Esophagus squamous epithelium (tissue), 4 donors: ENCODE results near the gene FSD1.

DNA sequence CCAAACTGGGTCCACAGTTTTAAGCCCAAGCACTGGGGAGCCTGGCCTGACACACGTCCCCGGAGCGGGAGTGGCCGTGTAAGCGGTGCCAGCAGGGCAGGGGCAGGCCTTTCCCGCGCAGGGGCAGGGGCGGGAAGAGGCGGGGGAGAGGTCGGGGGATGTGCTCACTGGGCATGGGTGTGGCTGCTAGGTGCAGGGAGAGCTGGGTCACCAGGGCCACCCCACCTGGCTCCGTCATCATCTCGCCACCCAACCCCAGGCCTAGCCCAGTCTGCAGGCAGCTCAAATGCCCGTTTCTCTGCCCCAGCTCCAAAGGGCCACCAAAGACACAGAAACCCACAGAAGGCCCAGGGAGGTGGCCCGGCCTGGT lies 27.9 kb downstream of the MAP2K2 start:
- PRO-cap = no peak
- RAMPAGE, long total RNA, 4 experiments = no peak in any of the 4 experiments

DNA sequence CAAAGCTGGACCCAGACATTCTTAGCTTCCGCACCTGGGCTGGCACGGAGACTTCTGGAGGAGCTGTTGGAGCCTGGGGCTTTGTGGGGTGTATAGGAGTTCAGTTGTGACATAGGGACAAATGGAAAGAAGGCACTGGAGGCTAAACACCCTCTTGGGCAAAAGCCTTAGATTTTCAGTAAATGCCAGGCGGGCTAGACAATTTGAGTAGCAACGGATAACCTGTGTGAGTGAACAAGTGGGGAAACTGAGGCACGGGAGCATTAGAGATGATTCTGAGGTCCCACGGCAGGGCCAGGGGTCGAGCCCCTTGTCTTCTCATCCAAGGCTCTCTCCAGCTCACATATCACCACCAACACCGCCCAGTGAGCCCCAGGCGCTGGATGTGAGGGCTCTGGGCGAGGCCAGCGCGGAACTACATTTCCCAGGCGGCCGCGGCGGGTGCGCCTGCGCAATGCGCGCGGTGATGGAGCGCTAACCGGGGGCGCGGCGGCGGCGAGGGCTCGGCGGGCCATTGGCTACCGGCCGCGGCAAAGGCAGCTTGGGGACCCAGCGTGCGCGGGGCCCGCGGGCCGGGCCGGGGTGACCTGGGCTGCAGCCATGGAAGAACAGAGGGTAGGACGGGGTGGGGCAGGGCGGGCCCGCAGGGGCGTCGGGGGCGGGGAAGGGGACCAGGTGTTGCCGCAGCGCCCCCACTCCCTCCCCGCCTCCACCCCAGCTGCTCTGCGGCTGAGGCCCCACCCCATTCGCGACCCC lies at the start of gene FSD1:
Gene FSD1 (plus strand): TSS at position 452 of the 756 bp plus-strand sequence.
- PRO-cap = unidirectional peak, minus-strand start at position 354 of the sequence
- RAMPAGE, long total RNA, 4 experiments = no peak in any of the 4 experiments

DNA sequence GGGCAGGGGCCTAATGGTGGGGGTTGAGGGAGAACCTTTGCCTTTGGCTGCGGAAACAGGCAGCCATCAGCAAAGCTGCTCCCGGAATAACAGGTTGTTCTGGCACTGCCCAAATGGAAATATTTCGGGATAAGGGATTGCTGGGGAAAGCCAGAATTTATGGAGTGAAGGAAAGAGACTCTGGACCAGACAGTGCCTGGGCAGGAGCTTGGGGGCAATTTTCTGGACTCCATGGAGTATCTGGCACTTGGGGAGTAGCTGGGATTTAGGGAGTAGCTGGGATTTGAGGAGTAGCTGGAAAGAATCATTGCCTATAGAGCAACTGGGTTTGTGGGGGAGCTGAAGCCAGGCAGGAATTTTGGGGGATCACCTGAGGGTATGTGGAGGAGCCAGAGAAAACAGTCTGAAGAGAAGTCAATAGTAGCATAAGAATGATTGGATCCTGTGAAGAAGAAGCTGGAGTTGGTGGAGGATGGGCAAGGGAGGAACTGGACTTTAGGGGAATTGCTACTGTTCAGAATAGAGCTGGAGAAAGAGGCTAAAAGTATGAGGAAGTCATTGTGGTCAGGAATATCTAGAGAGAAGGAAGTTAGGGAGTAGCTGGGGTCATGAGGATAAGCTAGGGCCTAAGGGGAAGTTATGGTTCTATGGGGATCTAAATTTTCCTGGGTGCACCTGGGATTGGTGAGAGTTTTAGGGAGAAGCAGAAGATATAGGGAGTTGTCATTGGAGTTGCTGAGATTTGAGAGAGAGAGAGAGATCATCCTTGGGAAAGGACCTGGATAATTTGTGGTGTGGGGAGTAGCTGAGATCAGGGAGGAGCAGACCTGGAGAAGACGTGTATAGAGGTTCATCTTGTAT lies 14.8 kb downstream of the FSD1 start:
- PRO-cap = no peak
- RAMPAGE, long total RNA, 4 experiments = no peak in any of the 4 experiments

DNA sequence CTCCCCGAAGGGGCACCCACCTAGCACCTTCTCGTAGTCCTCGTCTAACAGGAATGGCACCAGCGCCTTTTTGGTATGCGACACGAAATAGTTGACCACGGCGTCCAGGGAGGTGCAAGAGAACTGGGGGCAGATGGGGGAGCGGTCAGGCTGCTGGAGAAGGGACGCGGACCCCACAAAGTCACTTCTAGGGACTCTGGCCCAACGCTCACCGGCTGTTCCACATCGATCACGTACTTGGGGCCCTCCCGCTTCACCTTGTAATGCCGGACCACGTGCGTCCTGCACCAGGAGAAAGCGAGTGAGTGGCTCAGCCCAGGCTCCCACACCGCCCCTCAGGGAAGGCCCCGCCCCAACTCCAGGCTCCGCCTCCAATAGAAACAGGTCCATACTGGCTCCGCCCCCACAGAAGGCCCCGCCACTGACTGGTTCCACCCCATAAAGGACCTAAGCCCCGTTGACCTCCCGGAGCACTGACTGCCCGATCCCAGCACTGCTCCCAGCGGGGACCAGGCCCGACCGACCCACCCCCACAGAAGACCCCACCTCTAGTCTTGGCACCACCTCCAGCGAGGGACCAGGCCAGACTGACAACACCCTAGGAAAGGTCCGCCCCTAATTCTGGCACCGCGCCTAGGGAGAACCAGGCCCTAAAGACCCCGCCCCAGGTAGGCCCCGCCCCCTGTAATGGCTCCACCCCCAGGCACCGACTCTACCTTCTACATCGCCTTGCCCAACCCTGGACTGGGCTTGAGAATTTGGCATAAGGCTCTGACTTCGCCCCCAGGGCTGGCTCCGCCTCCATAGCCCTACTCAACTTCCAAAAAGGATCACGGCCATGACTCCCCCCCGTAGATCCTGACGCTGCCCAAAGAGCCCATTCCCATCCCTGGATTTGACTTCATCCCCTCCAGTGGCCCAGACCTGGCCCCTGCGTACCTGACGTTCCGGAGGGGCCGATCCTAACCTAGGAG lies 11.2 kb downstream of the STAP2 start:
- PRO-cap = no peak
- RAMPAGE, long total RNA, 4 experiments = no peak in any of the 4 experiments

- PRO-cap = unidirectional peak, plus-strand start at chr19:4369153; bidirectional peak, plus-strand start at chr19:4369466, minus-strand start at chr19:4369337
- RAMPAGE, long total RNA, 4 experiments = no peak in any of the 4 experiments
Measured at GRCh38 chr19:4368969-4369864, 25.9 kb downstream of the MPND start.

DNA sequence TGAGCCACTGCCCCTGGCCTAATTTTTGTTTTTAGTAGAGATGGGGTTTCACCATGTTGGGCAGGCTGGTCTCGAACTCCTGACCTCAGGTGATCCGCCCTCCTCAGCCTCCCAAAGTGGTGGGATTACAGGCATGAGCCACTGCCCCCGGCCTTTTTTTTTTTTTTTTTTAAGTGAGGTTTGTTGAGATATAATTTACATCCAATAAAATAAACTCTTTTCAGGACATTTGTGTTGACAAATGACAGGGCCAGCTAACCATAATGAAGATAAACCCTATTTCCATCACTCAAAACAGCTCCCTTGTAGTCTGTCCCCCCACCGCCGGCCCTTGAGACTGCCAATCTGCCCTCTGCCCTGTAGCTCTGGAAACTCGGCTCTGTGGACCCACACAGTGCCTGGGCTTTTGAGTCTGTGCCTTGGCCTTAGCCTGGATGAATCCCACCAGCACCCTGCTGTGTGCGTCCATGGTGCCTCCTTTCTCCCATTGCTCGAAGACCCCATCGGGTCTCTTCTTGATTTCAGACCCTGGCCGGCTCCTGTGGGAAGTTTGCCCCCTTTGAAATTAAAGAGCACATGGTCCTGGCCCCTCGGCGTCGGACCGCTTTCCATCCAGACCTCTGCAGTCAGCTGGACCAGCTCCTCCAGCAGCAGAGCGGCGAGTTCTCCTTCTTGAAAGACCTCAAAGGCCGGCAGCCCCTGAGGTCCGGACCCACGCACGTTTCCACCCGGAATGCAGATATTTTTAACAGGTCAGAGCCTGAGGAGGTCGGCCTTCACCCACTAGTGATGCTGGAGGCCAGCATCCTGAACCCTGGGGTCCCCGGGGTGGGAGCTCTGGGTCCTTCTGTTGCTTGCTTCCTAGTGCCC lies 25.9 kb downstream of the CHAF1A start:
- PRO-cap = no peak
- RAMPAGE, long total RNA, 4 experiments = no peak in any of the 4 experiments

GRCh38 chr19:4556836-4557084 lies 2.7 kb downstream of the SEMA6B start:
- PRO-cap = no peak
- RAMPAGE, long total RNA, 4 experiments = no peak in any of the 4 experiments

DNA sequence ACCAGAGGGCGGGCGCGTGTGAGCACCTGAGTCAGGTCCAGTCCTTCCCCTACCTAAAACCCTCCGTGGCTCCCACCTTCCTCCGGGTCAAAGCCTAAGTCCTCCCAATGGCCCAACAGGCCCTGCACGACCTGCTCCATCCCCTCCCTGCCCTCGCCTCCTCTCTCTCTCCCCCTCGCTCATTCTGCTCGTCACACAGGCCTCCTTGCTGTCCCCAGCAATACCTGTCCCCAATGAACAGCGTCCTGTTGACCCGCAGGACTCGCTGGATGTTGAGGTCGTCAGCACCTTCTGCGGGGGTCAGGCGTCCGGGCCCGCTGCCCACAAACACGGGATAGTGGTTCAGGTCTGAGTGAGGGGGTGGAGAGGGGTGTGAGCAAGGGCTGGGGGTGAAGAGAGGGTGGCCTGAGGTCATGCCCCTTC lies 1.7 kb downstream of the SEMA6B start:
- PRO-cap = no peak
- RAMPAGE, long total RNA, 4 experiments = no peak in any of the 4 experiments

- PRO-cap = no peak
- RAMPAGE, long total RNA, 4 experiments = no peak in any of the 4 experiments
Measured at GRCh38 chr19:4567152-4567879, 7.8 kb upstream of the SEMA6B start.

DNA sequence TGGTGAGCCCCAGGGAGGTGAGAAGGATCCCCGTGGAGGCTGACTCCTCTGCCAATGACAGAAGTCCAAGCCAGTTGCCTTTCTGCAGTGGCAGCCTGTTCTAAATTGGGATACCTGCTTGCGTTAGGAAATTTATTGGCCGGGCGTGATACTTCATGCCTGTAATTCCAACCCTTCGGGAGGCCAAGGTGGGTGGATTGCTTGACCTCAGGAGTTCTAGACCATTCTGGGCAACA lies 1.4 kb upstream of the MYDGF start:
- PRO-cap = no peak
- RAMPAGE, long total RNA, 4 experiments = no peak in any of the 4 experiments

DNA sequence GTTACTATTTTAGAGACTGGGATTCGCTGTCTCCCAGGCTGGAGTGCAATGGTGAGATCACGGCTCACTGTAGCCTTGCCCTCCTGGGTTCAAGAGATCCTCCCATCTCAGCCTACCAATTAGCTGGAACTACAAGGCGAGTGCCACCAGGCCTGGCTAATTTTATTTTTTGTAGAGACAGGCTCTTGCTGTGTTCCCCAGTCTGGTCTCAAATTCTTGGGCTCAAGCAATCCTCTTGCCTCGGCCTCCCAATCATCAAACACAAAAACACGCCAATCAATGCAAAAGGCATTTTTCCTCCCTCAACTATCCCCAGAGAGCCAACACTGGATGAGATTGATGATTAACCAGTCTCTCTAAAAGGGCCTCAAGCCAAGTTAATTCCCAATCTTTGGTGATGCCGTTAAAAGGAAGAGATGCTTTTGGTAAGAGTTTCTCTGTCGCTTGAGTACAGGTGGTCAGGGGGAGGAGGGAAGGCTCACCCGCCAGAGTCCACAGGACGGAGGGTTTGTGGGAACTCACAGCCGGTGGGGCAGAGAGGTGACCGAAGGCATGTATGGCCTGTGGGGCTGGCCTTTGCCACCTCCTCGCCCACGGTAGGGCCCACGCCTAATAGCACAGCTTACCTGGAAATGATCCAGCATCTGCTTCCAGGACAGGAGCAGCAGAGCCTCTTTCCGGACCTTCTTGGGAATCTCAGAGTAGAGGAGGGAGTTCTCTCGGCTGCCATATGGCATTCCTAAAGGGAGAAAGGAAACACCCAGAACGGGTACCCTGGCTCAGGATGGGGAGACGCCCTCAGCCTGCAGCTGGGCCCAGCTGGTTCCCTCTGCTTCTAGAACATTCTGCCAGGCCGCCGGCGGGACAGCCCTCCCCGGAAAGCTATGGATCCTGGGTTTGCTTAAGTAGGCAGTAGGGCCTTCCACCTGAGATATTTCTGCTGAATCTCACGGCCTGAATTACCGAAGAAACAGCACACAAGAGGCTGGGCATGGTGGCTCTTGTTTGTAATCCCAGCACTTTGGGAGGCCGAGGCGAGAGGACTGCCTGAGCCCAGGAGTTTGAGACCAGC lies 18.1 kb downstream of the DPP9 start:
- PRO-cap = no peak
- RAMPAGE, long total RNA, 4 experiments = no peak in any of the 4 experiments

- PRO-cap = no peak
- RAMPAGE, long total RNA, 4 experiments = no peak in any of the 4 experiments
Measured at GRCh38 chr19:4715461-4716327, 7.9 kb downstream of the DPP9 start.

DNA sequence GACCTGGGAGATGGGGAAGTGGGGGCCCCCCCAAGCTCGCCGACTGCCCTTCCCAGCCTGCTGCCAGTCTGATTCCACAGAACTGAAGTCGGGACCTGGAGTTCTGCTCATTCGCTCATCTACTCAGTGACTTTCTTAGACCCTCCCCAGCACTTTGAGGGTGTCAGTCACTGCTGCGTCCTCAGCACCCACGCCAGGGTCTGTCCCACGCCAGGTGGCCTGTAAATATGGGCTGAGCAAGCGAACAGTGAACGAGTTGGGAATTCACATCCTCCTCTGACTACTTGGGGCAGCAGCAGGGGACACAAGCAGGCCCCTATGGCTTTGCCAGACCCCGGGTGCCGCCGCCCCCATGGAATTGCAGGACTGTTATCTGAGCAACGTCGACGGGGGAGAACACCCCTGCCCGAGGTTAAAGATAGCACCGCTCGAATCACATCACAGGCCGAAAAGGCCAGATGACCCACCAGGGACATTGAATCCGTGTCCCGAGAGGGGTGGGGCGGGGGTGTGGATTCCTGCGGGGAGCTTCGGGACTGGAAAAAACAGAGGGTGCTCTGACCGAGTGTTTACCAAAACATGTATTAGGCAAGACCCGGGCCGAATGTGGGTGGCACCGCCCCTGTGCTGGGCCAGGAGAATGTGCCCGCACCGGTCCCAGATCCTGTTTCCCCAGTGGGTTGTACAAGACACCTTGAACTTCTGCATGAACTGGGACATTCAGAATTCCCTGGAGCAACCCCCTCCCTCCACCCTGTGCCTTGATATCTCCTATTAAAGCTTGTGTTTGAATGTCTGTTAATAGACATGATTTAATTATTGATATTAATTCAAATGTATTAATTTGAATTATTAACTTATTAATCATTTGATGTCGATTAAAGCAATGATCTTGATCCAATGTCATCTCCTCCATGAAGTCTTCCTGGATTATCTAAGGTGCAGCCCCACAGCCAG lies 9.1 kb downstream of the FEM1A start:
- PRO-cap = bidirectional peak, plus-strand start at position 665 of the sequence, minus-strand start at position 581 of the sequence
- RAMPAGE, long total RNA, 4 experiments = no peak in any of the 4 experiments

GRCh38 chr19:4838108-4838635 lies 6.7 kb upstream of the TICAM1 start:
- PRO-cap = no peak
- RAMPAGE, long total RNA, 4 experiments = no peak in any of the 4 experiments

GRCh38 chr19:4860952-4861767 lies 6.3 kb downstream of the PLIN3 start:
- PRO-cap = bidirectional peak, plus-strand start at chr19:4861404, minus-strand start at chr19:4861388
- RAMPAGE, long total RNA, 4 experiments = no peak in any of the 4 experiments

- PRO-cap = bidirectional peak, plus-strand start at chr19:4867114, minus-strand start at chr19:4867019
- RAMPAGE, long total RNA, 4 experiments = no peak in any of the 4 experiments
Measured at GRCh38 chr19:4866682-4867291, 680 bp downstream of the PLIN3 start.

DNA sequence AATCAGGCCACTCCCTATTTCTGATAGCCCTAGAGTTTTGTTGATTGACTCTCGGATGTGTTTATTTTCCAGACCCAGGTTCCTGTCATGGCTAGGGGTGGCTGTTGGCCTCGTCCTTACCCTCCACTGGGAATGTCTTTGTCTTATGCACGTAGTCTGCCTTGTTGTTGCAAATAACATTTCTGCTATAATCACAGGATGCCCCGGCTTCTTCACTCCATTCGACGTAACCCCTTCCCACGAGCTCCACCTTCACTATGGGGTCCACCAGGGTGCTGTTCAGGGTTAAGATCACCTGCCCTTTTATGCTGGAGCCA lies 285 bp downstream of the ARRDC5 start:
- PRO-cap = no peak
- RAMPAGE, long total RNA, 4 experiments = no peak in any of the 4 experiments

DNA sequence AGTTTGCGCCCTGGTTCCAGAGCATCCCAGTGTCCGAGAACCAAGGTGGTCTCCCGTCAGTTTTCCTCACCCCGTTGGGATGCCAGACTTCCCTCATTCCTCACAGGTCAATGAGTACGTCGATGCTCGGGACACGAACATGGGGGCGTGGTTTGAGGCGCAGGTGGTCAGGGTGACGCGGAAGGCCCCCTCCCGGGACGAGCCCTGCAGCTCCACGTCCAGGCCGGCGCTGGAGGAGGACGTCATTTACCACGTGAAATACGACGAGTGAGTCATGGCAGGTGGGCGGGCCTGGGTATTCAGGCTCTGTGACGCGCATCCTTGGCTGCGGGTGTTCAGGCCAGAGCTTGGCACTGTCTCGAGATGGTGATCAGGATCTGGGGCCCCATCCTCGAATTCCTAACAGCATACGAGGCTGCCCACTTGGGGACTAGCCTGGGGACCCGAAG lies 21.3 kb downstream of the UHRF1 start:
- PRO-cap = no peak
- RAMPAGE, long total RNA, 4 experiments = no peak in any of the 4 experiments

DNA sequence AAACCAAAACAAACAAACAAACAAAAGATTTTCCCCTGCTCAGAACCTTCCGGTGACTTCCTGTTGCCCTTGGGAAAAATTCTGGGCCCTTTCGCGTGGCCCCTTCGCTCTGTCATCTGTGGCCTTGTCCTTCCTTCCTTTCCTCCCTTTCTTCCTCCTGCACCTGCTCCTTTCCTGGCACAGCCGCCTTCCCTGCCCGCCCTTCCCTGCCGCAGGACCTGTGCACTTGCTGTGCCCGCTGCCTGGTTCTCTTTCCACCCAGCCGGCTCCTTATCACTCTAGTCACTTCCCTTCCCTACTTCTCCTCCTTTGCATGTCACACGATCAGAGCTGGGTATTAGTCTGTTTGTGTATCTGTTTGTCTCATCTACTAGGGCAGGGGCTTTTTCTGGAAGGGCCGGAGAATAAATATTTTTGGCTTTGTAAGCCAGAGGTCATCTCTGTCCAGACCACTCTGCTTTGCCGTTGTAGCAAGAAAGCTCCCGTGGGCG lies 5.9 kb downstream of the KDM4B start:
- PRO-cap = unidirectional peak, minus-strand start at position 254 of the sequence
- RAMPAGE, long total RNA, 4 experiments = no peak in any of the 4 experiments

- PRO-cap = no peak
- RAMPAGE, long total RNA, 4 experiments = no peak in any of the 4 experiments
Measured at GRCh38 chr19:5058963-5059721, 90.2 kb downstream of the KDM4B start.